Vein endothelial cell (primary cell): ENCODE measurements around the gene SCRN1.

DNA sequence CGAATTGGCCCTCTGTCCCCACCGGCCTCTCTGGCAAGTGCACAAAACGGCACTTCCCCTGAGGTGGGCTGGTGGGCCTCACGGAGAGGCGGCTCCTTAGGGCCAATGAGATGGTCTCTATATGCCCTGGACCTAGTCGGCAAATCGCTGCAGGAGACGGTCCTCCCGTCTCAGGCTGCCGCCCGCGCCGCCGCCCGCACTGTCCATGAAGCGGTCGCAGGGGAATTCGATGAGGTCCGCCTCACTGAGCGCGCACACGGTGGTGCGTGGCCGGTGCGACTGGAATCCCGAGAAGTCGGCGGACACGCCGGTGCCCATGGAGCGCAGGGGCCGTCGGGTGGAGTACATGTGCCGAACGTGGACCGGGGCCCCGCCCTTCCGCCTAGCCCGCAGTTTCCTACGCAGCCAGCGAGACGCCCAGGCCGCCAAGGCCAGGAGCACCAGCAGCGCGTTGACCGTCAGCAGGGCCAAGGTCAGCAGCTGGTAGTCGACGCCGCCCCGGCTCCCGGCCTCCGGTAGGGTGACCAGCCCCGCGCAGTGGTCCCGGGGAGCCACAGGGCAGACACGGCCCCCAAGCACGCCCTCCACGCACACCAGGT lies 2.6 kb downstream of the TRIL start:
- CAGE, long polyA plus RNA: no peak

DNA sequence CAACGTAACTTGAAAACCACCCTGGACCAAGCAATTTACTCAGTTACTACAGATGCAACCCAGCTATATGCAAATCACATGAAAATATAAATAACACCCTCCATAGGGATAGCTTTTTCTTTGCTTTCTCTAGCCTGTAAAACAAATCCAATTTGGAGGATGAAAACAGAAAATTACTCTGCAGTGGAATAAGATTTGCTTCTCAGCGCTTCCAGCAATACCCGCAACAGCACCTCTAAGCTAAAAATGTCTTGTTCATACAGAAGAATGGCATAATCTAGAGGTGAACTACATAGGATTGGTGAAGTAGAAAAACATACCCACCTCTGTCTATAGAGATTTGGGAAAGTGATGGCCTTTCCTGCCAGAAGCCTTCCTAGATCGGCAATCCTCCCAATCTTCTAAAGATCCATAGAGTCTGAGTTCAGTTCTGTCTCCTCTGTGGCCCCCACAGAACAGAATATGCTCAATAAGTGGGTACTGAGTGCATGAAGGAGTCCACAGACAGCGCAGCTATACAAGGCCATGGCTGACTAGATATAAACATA lies 34.5 kb downstream of the CPVL start:
- CAGE, long polyA plus RNA: no peak

DNA sequence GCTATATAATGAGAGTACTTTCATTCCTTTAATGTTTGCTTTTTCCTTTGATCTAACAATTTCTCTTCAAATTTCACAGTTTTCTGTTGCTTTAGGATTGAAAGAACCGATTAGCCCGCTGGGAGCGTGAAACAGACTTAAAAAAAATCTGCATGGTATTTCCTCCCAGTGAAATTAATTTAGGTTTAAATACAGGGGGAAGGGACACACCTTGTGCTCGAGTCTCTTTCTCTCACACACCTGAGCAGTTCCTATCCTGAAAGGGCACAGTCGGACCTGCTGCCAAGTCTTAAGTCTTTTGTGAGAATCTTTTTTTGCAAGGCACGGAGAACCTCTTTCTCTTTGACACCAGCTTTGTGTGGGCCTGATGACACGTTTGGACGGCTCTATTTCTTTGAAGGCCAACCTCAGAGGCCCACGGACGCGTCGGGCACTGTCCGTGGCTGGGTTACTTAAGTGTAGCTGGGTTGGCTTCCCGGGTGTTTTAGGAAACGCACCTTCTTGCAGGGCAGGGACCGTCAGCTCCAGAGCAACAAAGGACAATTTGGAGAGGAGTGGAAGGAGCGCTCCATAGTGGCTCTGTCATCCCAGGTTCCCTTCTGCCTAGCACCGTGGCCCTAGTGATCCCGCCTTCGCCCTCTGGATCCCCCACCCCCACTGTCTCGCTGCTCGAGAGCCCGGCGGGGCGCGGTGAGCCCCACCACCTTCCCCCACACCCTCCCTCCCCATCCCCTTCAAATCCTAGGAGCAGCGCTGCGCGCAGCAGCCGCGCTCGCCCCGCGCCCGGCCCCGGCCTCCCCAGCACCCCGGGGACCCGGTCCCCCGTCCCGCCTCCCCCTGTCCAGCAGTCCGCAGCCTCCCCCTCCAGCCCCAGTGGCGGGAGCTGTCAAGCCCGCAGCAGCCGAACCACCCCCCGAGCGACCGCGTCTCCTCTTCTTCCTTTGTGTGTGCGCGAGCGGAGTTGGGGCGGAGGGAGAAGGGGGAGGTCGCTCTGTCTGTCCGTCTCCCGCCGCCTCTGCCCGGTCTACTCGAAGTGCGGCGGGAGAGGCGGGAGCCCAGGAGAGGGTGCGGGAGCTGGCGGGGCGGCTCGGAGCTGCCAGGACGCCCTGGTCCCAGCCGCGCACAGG lies 733 bp upstream of the CHN2 start:
- CAGE, long polyA plus RNA: no peak

GRCh38 chr7:29209330-29210479 lies 15.1 kb downstream of the CHN2 start:
- CAGE, long polyA plus RNA: no peak

DNA sequence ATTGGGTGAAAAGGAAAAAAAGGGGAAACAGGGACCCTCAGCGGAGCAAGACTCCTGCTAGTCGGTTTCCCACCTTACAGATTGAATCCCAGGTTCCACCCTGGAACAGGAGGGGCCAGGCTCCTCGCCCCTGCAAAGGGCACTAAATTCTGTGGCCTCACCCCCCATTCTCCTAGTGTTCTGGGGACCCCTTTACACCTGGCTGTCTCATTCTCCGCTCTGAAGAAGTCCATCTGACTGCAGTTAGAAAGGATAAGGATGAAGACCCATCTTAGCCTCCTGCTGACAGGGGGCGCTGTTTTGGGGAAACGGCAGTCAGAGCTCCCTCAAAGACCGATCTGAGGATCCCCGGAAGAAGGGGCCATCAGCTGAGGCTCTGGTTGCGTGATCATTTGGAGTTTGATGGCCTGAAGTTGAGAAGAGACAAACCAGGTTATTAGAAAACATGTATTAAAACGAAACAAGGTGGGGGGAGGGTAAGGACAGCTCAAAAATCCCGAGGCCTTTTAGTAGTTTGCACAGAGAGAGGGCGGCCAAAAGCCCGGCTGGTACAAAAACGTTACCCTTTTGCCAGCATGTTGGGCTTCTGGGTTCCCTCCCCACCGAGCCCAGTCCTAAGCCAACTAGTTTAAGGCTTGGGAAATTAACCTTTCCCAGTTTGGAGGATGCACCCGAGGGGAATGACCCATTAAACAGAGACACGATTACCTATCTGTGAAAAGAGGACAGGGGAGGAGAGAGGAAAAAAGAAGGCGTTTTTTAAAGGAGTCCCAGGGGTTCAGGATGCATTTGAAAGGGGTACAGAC lies 102.7 kb downstream of the CHN2 start:
- CAGE, long polyA plus RNA: no peak

DNA sequence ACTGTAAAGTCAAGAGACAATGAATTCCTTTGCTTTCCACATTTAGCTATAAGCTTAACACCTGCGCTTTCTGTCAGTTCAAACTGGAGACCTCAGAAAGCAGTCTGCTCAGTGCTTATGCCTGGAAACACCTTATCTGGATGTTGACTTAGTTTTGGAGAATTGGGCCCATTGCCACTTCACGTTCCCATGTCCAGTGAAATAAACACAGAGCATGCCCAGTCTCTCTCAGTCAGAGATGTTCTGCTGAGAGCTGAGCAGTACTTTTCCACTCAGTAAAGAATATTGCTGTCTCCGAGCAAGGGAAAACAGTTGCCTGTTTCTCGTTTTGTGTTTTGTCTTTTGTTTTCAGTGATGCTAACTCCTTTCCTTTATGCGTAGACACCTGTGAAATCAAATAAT lies 83.2 kb upstream of the PRR15 start:
- CAGE, long polyA plus RNA: no peak

- CAGE, long polyA plus RNA: no peak
Measured at GRCh38 chr7:29480840-29481430, 82.7 kb upstream of the PRR15 start.

GRCh38 chr7:29483285-29483952 lies 80.2 kb upstream of the PRR15 start:
- CAGE, long polyA plus RNA: no peak

DNA sequence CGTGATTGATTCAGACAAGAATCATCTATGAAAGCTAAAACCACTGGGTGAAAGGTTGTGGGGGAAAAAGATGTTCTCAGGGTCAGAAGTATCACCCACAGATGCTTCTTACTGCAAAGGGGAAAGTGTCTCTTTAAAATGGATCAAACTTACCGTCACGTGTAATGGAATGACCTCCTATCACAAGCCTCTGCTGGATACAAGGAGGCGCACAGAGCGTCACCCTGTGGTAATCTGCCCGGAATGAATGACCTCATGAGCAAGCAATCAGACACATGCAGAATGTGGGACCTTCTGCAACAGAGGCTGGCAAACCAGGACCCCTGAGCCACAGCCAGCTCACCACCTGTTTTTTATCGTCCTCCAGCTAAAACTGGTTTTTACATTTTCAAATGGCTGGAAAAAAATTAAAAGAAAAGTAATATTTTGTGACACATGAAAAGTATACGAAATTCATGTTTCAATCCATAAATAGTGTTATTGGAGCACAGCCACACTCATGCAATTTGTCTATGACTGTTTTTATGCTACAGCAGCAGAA lies 33.1 kb downstream of the WIPF3 start:
- CAGE, long polyA plus RNA: no peak

DNA sequence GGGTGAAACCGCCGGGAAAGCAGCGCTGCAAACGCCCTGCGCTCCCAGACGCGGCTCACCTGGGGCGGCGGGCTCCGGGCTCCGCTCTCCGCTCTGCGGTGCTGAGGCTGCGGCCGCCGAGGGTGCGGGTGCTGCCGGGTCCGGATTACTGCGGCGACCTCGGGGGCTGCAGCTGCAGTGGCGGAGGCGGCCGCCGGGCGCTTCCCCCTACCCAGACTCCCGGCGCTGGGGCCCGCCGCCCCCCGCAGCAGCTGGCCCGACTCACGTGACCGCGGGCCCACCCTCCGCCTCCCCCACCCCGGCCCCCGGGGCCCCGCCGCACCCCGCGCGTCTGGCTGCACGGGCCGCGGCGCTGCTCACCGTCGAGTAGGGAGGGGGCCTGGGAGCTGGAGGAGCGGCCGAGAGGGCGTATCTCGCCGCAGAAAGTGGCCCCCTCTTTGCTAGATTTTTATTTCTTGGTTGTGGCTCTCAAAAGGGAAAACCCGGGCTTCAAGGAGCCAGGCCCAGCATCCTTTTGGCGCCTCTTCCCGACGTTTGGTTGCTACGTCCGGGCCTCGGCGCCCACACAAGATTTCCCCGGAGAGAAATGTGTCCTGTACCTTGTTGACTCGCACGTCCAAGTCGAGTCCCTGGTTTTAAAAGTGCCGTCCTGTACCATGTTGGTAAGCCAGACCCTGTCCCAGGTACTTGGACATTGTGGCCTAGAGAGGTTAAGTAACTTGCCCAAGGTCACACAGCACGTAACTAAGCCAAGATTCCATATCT lies at the start of gene SCRN1:
Gene SCRN1, minus strand, starts transcription at position 219 of the 765 bp plus-strand sequence.
- CAGE, long polyA plus RNA: no peak

DNA sequence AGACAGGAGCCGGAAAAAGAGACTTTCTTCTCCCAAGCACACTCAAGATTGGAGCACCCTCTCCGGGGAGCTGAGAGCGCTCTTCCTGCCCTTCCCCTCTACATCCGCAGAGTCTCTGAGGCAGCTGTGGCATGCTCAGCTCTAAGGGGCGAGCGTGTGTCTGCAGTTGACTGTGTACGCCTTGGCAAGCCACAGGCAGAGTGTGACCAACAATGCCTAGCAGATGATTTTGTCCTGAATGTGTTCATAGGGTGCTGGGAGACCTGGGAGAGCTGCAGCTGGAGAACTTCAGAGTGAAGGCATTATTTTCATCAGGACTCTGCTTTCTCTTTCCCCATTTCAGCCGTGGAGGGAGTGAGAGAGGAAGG lies 20.7 kb downstream of the MTURN start:
- CAGE, long polyA plus RNA: no peak

DNA sequence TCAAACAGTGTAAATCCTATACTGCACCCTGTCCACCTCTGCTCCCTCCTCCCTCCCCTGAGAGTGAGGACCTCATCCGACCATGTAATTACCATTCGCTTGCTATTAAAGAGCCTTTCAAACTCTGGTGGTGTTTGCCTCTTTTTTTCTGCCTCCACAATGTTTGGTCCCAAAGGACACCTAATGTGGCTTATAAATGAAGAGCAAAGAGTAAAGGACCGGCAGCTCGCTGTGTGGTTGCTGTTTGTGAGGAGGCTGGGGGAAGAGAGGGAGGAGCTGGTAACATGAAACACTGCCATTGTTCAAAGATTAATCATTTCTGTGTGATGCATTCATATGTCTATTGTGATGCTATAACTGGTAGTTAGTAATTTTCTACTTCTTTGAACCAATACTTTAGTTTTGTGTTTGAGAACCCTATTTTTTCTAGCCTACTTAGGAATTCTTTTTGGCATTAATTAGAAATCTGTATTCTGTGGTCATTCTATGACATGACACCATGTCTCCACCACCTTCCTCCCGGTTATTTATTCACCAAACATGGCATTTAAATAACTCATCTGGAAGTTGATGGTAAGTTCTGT lies 27.9 kb downstream of the MTURN start:
- CAGE, long polyA plus RNA: no peak

DNA sequence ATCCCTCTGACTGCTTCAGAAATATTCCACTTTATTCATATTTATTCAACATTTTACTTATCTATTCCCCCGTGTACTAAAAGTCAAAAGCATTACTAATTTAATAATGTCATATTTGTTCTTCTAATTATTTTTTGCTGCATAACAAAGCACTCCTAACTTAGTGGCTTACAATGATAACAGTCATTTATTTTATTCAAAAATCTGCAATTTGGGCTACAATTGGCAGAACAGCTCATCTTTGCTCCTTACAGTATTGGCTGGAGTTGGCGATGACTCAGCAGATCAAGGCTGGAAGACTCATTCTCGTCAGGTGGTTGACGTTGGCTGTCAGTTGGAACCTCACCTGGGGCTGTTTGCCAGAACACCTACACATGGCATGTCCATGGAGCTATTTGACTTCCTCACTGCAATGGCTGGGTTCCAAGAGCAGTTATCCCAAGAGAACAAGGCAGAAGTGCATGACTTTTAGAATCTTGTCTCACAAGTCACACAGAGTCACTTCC lies 75.2 kb downstream of the NOD1 start:
- CAGE, long polyA plus RNA: no peak

DNA sequence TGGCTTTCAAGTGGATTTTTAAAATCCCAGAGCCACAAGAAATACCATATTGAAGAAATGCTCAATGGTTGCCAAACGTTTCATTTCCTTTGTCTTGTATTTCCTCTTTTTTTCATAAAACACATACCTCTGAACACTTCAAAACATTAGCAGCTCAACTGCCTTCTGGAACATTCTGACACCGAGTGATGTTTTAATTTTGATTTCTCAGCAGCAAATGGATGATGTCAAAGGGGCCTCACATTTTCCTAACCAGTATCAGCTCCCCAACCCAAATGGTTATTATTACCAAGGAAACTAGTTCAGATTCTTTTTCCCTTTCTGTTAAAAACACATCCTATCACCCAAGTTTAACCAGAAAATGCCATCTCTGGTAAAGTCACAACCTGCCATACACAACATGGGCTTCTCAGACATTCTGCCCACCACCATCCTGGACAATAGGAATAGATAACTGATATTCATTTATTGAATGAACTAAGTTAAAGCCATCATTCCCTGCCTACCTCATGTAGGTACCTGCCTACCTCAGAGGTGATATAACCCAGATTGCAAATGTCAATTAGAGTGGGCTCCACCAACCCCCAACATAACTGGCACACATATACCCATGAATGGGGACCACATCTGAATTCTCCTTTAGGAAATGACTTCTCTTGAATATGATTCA lies 10.3 kb downstream of the NOD1 start:
- CAGE, long polyA plus RNA: no peak

- CAGE, long polyA plus RNA: no peak
Measured at GRCh38 chr7:30504915-30505436, 347 bp upstream of the GGCT start.

- CAGE, long polyA plus RNA: no peak
Measured at GRCh38 chr7:30526170-30526709, 21.6 kb upstream of the GGCT start.

- CAGE, long polyA plus RNA: no peak
Measured at GRCh38 chr7:30534295-30534670, 29.7 kb upstream of the GGCT start.

DNA sequence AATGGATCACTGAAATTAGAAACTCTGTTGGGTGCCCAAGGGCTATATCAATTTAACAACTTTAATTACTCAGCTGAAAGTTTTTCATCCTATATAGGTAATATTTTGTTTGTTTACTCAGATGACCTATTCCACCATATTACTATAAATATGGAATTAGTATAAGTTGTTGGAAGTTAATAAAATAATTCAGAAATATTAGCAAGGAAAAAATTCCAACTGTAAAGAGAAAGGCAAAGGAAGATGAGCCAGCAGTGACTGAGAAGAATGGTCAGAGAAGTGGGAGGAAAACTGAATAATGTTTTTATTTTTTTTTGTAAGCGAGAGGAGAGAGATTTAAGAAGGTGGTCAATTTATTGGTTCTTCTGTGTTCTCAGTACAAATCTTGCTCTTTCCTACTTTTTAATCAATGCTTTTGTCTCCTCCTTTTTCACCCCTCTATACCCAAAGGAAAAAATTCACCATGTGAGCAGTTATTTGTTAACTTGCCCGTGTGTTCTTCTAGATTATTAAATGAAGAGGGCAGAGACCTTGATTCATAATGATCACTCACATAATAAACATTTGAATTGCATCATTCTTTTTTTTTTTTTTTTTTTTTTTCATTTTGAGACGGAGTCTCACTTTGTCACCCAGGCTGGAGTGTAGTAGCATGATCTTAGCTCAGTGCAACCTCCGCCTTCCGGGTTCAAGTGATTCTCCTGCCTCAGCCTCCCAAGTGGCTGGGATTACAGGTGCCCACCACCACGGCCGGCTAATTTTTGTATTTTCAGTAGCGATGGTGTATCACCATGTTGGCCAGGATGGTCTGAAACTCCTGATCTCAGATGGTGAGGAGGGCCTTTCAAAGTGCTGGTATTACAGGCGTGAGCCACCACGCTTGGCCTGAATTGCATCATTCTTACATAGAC lies 3.4 kb downstream of the GARS1 start:
- CAGE, long polyA plus RNA: no peak

DNA sequence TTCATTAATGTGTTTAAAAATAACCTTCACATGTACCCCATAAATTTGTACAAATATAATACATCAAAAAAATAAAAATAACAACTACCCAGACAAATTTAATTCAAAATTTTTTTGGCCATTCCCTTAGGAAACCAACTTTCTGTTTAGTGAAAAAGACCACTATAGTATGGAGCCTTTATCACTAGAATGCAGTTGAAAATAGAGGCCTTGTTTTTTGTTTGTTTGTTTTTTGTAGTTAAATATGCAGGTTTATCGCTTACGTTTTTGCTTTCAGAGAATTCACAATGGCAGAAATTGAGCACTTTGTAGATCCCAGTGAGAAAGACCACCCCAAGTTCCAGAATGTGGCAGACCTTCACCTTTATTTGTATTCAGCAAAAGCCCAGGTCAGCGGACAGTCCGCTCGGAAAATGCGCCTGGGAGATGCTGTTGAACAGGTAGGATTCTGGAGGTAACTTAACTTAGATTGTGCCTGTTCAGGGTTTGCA lies 21.0 kb downstream of the GARS1 start:
- CAGE, long polyA plus RNA: no peak

DNA sequence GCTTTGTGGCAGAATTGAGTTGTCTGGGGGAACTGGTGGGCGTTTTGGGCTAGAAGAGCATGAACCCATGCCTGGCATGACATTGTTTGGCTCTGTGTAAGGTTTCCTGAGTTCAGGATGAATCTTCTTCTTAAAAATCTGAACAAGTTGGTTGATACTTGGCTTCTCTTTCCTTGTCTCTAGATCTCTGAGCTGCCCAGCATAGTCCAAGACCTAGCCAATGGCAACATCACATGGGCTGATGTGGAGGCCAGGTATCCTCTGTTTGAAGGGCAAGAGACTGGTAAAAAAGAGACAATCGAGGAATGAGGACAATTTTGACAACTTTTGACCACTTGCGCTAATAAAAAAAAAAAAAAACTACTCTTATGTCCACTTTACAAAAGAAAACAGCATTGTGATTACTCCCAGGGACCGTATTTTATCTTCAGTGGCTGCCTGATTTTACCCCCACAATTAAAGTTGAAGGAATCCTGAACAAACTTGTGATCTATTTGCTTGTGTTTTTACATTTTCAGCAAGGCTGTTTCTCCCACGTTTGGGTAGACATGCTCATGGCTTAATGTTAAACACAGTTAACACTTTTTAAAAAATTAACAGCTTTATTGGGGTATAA lies 39.0 kb downstream of the GARS1 start:
- CAGE, long polyA plus RNA: no peak